ENCODE data around the gene ARL14EP.

- RRBS, 2 experiments = no CpG with 5 or more reads among the region's 2 CpGs
Observed at GRCh38 chr11:19775143-19775570, 62.5 kb downstream of the NAV2 start.

- RRBS, 2 experiments = no CpG with 5 or more reads among the region's 8 CpGs
Observed at GRCh38 chr11:19827673-19828117, 115.1 kb downstream of the NAV2 start.

DNA sequence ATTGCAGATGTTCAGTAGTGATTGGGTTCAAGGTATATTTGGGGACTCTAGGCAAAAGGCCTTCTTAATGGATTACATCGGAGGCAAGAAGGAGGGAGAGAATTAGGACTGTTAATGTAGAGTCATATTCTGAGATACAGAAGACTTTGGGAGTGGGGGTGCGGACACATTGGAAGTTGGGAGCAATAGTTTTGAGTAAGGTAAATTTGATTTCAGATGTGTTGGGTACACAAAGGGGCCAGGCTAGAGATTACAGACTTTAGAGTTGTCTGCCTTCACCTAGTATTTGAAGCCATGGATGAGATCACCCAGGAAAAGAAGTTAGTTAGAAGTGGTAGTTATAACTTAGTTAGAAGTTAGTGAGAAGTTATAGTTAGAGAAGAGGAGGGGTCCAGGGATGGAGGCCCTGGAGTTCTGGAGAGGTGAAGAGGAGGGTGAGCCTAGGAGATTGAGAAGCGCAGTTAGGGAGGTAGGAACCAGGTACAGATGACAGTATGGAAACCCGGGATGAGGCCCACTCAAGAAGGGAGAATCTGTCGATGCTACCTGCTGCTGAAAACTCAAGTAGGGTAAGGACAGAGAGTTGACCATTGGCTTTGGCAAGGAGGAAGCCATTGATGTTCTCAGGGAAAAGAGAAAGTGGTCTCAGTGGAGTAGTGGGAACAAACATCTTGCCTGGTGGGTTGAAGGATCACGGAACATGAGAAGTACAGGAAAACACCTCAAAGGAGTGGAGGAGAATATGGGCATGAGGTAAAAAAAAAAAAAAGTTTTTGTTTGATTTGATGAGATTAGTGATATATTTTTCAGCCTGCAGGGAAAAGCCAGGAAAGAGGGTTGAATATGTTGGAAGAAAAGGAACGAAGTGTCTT lies 140.8 kb downstream of the DBX1 start:
- RRBS, 2 experiments = no CpG with 5 or more reads among the region's 7 CpGs

GRCh38 chr11:22076219-22076920 lies 116.5 kb upstream of the ANO5 start:
- RRBS, 2 experiments = no CpG with 5 or more reads among the region's 5 CpGs

DNA sequence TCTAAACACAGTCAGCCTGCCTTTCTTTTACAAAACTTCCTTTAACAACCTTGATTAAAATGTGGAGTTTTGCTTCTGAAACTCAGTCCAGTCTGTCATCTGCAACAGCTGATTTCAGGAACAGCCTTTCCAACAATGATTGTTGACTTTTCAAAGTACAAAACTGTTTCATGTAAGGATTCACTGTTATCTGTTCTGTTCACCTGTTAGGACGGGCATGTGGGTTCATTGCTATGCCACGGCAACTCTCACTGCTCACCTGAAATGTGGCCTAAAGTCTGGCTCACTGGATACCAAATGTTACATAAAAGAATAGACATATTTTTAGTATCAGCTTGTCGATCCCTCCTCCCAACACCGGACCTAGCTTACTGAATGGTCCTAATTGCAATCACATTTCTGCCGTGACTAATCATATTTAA lies 242.8 kb downstream of the LUZP2 start:
- RRBS, 2 experiments = no CpG with 5 or more reads among the region's 5 CpGs

DNA sequence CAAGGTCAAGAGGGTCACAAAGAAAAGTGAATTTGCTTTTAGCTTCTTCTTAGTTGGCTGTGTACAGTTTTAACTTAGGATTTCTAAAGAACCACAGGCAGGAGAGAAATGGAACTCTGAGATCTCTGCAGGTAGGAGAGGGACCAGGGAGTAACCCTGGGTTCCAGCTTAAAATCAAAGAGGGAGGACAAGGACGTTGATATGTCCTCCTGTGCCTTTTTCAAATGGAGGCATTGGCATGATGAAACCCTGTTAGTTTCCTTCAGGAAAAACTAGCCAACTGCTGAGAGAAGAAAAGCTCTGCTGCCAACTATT lies 331.9 kb downstream of the LUZP2 start:
- RRBS, 2 experiments = no CpG with 5 or more reads among the region's 1 CpG

GRCh38 chr11:26669092-26669679 lies 52.7 kb downstream of the SLC5A12 start:
- RRBS, 2 experiments = no CpG with 5 or more reads among the region's 1 CpG

DNA sequence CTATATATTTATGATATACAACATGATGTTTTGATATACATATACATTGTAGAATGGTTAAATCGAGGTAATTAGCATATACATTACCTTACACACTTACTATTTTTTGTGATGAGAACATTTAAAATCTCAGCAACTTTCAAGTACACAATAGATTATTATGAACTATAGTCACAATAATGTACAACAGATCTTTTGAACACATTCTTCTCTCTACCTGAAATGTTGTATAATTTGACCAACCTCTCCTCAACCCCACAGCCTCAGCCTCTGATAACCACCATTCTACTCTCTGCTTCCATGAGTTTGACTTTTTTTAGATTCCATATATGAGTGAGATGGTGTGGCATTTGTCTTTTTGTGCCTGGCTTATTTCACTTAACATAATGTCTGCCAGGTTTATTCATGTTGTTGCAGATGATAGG lies 34.8 kb upstream of the SLC5A12 start:
- RRBS, 2 experiments = no CpG with 5 or more reads among the region's 1 CpG

DNA sequence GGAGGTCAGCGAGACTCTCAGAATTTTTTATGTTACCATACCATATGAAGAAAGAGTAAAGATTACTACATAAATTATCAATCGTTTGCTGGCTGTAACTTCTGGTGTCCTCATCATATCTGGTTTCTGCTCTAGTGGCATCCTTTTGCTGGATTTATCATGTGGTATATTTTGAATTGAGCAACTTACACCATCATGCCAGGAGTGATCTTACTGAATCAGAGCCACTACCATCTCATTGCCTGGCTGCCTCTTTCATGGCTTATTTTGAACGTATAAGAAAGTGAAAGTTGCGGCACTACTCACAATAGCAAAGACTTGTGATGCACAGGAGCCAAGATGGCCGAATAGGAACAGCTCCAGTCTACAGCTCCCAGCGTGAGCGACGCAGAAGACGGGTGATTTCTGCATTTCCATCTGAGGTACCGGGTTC lies 29.1 kb upstream of the FIBIN start:
- RRBS, 2 experiments = no CpG with 5 or more reads among the region's 10 CpGs

DNA sequence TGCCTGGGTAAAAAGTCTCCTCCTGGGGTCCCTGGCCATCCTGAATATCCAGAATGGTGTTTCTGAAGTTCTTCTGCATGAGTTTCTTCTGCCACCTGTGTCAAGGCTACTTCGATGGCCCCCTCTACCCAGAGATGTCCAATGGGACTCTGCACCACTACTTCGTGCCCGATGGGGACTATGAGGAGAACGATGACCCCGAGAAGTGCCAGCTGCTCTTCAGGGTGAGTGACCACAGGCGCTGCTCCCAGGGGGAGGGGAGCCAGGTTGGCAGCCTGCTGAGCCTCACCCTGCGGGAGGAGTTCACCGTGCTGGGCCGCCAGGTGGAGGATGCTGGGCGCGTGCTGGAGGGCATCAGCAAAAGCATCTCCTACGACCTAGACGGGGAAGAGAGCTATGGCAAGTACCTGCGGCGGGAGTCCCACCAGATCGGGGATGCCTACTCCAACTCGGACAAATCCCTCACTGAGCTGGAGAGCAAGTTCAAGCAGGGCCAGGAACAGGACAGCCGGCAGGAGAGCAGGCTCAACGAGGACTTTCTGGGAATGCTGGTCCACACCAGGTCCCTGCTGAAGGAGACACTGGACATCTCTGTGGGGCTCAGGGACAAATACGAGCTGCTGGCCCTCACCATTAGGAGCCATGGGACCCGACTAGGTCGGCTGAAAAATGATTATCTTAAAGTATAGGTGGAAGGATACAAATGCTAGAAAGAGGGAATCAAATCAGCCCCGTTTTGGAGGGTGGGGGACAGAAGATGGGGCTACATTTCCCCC lies 750 bp downstream of the FIBIN start:
- RRBS, 2 experiments = no CpG with 5 or more reads among the region's 23 CpGs

- RRBS, 2 experiments = no CpG with 5 or more reads among the region's 7 CpGs
Observed at GRCh38 chr11:27213023-27213793, 149.8 kb downstream of the CCDC34 start.

GRCh38 chr11:27431474-27432528 lies 40.8 kb downstream of the LGR4 start:
- RRBS, 2 experiments = no CpG with 5 or more reads among the region's 7 CpGs

DNA sequence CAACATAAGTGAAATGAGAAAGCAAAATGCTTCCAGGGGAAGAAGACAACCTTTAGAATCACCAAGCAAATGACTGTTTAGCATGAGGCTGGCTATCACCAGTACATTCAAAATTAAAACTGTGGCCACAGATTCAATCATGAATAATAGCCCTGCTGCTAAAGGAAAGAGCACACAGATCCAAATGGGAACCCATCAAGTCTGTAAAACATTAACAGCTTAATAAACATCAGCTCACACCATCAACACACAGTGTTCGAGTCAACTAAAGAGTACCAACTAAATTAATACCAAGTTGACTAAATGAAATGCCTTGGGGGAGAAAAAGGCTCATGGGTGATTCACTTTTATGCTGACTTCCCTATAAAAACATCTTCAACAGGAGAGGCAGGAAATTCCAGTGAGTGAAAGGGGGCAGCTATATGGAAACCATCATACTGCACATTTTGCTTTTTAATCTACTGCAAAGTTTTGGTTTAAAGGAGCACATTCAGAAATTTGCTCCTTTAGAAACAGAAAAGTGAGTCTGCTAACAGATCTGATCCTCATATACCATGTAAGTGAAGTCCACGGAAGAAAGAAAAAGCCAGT lies 16.4 kb downstream of the LGR4 start:
- RRBS, 2 experiments = no CpG with 5 or more reads among the region's 2 CpGs

DNA sequence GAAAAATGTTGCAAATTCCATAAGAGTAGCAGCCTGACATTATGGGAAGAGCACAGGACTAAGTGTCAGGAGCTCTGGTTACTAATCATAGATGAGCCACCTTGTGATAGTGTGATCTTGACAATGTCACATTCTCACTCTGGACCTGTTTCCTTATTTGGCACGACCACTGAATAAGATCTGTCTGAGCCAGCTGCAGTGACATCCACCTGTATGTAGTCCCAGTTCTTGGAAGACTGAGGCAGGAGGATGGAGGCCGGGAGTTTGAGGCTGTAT lies 5.7 kb upstream of the LIN7C start:
- RRBS, 2 experiments = no CpG with 5 or more reads among the region's 2 CpGs

GRCh38 chr11:27719620-27719990 lies 19.4 kb upstream of the BDNF start:
- RRBS, 2 experiments = no CpG with 5 or more reads among the region's 9 CpGs

- RRBS, 2 experiments = no CpG with 5 or more reads among the region's 19 CpGs
Observed at GRCh38 chr11:28566415-28567140, 458.4 kb downstream of the METTL15 start.

DNA sequence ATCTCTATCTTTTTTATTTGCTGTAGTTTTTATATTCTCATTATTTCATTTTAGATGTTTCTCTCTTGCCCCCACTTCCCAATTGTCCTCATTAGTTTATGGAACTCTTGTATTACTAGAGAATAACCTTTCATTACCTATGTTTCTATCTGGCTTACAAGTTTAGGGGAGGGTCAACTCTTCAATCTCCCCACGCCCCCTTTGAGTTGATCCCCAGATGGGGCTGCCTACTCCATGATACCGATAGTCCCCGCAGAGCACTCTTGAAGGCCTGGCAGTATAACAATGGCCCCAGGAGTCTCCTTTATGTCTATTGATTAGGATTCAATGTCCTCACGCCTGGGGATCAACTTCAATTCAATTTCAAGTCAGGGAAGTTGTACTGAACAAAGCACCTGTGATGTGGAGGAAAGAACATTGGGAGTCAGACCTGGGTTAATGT lies 520.2 kb downstream of the METTL15 start:
- RRBS, 2 experiments = no CpG with 5 or more reads among the region's 4 CpGs

- RRBS, 2 experiments = under 1 to 6% methylated on average over 12 of the region's 49 CpGs
Observed at GRCh38 chr11:30322688-30323528, at the start of gene ARL14EP. Gene ARL14EP, plus strand, starts transcription at chr11:30323104.

GRCh38 chr11:30407208-30407726 lies 84.4 kb downstream of the ARL14EP start:
- RRBS, 2 experiments = no CpG with 5 or more reads among the region's 7 CpGs

- RRBS, 2 experiments = no CpG with 5 or more reads among the region's 4 CpGs
Observed at GRCh38 chr11:30456843-30457507, 129.2 kb downstream of the MPPED2 start.